Measurements from ENCODE around the genes PNP and HNRNPC.

GRCh38 chr14:20270707-20270990, 31.6 kb downstream of the OR11H4 start:
- PRO-cap = no peak

GRCh38 chr14:20316113-20316680, 10.4 kb upstream of the TTC5 start:
- PRO-cap = no peak

DNA sequence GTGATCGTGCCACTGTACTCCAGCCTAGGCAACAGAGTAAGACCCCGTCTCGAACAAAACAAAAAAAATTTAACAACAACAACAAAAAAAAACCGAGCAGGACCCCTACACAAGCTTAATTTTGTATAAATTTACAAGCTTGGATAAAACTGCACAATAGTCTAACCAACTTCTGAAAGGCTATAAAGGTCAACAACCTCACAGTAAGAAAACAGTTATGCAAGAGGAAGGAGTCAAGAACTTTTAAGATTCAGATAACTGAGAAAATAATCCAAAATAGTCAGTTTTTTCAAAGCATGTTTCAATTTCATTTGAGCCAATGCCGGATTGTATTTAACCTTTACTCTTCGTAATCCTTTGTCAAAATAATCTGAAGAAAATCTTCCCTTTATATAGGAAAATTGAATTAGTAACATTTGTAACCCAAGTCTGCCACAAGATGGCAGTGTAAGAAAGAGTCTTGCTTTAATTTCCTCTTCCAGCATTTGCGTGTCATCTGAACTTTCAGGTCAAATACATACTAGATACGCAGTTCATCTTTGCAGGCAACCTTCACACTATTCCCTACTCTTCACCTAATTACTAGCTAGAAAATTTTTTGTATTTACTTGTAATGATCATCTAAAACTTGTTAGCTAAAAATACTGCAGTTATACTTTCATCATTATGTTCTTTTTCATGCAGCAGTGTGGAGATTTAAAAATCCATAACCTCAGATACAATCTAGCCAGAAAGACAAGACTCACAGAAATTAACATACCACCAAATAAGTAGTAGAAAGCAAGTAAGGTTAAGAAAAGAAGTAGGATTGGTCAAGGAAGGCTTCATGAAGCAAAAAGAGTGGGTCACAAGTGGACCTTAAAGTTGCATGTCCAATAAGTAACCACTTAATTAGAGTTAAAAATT, 5.8 kb downstream of the CCNB1IP1 start:
- PRO-cap = no peak

DNA sequence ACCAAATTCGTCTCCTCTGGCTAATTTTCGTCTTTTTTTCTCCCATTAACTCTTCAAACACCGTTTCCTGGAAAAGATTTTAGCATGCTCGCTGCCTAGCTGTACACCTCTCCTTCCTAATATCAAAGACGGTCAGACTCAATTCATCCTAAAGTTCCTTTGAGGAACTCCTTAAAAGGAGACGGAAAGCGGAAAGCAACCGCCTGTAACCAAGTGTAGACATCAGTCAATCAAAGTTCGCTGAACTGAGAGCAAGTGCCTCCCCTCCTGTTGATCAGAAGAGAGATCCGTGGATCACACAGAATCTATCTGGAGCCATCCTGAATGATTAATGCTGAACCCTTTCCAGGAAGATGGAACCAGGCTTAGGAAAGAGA, 411 bp upstream of the TEP1 start:
- PRO-cap = bidirectional peak, plus-strand start at position 225 of the sequence, minus-strand start at position 124 of the sequence

GRCh38 chr14:20427181-20427536, 8.8 kb downstream of the KLHL33 start:
- PRO-cap = unidirectional peak, plus-strand start at chr14:20427366

DNA sequence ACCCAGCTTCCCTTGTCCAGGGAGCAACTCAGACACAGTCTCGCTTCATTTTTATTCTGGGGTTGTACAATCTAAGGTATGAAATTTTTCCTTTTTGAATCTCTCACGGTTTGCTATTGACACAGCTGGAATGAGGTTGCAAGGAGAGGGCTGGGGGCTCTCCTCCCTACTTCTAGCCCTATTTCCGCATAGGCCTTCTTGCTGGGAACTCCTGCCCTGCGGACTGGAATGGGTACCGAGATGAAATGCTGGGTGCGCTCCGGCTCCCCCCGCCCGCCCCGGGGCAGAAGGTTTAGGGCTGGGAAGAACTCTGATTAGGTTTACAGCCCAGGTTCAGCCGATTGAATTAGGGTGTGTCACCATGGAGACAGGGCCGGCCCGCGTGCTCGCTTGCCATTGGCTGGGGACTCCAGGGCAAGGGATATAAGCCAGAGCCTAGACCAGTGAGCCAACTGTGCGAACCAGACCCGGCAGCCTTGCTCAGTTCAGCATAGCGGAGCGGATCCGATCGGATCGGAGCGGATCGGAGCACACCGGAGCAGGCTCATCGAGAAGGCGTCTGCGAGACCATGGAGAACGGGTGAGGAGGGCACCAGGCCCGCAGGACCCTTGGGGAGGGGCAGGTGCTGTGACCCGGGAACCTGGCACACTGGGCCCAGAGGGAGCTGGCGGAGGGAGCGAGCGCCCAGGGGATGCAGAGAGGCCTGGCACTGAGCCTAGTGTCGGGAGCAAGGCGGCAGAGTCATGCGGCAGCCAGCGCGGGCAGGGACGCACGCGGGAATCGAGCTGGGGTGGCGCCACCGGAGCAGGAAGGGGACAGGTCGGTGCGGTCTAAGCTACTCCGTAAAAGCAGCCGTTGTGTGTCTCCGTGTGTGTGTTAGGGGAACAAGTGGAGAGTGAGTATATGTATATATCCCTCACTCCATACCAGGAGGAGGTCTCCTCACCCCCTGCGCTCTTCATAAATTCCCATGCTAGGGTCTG, at the start of gene PNP:
TSS of gene PNP (plus strand) at position 451 of the 984 bp plus-strand sequence.
- PRO-cap = bidirectional peak, plus-strand start at position 116 of the sequence, minus-strand start outside the sequence; bidirectional peak, plus-strand start at position 451 of the sequence, minus-strand start at position 246 of the sequence

- PRO-cap = no peak
Measured at GRCh38 chr14:20476573-20477755, 7.8 kb downstream of the PNP start.

DNA sequence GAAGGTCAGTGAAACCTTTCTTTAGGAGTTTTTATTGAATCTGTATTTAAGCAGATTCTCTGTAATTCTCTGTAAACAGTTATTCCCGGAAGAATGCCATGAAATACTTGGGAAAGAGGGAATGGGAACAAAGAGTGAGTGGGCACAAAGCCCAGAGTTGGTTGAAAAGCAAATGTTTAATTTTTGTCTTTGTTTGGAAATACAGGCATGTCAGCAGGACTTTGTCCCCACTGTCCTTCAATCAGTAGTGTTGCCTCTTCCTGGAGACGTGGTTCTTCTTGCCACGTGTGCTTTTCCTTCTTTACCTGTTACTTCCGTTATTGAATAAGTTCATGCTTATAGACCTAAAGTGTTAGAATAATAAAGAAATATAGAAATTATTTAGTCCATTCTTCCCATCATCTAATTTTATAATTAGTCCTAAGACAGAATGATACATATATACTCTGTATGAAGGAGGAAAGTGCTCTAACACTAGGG, 2.1 kb upstream of the ANG start:
- PRO-cap = no peak

- PRO-cap = no peak
Measured at GRCh38 chr14:20687338-20688073, 1.1 kb upstream of the ANG start.

GRCh38 chr14:20986580-20987341, 3.0 kb upstream of the METTL17 start:
- PRO-cap = no peak

DNA sequence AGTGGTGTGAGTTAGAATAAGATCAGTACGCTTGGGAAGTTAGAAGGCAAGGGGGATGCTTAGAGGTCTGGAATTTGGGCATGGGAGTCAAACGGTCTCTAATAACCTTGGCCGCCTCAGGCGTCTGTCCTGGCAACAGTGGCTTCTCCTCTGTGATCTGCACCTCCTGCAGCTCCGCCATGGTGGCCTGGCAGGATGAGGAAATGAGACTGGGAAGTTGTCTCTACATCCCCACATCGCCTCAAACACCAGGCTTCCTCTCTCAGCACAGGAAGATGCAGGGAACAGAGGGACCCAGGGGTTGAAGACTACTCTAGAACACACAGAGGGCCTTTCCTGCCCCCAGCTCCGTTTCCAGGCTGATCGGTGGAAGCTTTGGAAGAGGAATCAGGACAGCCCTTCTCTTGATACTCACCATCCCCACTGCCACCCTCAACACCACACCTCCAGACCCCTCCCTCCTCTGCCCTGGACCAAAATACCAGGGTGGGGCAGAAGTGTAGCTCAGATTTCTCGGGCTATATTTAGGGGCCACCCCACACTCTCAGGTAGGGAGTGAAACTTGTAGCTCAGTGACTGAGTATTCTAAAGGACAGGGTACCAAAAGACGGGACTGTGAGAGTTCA, 1.6 kb downstream of the NDRG2 start:
- PRO-cap = bidirectional peak, plus-strand start at position 362 of the sequence, minus-strand start at position 154 of the sequence

- PRO-cap = no peak
Measured at GRCh38 chr14:21043373-21043913, 1.3 kb downstream of the RNASE7 start.

DNA sequence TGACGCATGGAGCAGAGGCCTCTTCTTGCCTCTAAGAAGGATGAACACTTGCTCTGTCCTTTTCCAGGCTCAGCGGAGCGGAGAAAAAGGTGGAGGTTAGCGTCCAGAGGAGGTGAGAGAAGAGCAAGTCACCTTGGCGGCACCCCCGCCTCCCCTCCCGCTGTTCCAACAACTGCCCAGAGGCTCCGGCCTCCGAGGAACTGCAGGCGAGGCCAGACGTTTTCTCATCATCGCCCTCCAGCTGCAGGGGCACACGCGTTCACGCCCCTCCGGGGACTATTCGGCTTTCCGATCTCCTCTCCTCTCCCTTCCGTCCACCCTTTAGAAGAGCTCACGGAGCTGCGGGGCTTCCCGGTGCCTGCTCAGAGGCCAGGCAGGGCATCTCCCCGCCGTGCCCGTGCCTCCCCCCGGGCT, 1.3 kb upstream of the ARHGEF40 start:
- PRO-cap = bidirectional peak, plus-strand start at position 324 of the sequence, minus-strand start at position 323 of the sequence

DNA sequence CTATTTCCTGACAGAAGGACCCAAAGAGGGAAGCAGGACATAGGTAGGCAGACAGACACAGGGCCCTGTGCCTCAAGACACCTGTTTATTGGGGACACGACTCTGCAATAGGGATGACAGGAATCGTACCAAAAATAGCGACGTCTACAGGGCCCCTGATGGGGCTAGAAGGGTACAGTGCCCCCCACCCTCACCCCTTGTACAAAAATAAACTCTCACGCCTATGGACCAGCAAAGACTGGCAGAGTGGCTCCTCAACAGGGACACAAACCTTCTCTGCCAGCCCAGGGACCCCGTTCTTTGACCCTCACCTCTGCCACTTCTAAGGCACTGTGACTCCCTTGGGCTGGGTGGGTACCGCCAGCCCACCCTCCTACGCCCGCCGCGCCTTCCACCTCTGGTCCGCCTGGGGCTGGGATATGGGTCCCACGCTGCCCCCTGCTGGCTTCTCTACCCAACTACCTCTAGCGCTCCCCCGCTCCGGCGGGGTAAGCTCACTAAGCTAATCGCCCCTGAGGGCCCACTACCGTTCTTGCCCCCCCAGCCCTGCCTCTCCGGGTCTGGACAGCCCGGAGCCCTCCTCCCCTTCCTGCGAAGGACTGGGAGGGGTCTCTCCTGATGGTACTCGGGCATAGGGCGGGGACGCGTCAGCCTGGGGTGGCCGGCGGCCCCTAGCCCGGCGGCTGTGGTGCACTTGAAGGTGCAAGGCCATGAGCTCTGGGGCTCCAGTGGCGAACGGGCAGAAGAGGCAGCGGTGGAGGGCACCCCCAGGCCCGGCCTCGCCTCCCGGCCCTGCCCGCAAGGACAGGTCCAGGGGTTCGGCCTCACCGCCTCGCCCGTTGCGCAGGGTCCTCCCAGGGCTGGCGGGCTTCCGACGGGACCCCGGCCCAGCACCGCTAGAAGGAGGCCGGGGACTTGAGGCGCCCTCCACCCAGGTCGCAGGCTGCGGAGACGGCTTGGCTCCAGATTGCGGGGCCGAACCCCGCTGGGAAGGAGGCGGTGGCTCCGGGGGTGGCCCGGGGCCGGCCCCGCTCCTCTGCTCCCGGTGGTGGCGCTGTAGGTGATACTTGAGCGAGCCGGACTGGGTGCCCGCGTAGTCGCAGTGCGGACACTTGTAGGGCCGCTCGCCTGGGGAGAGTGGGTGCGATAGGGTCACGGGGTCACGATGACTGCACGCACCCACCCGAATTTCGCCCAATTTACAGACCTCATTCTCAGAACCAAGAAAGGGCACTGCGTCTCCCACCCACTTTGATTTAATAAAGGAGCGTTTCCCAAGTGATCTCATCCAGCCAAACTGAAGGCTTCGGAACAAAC, 8.0 kb downstream of the ZNF219 start:
- PRO-cap = no peak

DNA sequence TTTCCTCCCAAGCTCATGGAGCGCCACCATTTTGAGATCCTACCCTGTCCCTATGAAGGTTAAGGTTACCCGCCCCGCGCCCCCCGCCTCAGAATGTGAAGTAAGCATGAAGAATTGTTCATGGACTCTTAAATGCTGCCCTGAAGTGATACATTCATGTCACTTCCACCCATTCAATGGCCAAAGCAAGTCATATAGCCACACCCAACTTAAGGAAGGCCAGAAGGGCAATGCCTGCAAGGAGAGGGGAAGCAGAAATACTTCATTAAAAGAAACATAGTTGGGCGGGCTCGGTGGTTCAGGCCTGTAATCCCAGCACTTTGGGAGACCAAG, 4.3 kb downstream of the TMEM253 start:
- PRO-cap = no peak

- PRO-cap = no peak
Measured at GRCh38 chr14:21106059-21107384, 5.7 kb downstream of the TMEM253 start.

DNA sequence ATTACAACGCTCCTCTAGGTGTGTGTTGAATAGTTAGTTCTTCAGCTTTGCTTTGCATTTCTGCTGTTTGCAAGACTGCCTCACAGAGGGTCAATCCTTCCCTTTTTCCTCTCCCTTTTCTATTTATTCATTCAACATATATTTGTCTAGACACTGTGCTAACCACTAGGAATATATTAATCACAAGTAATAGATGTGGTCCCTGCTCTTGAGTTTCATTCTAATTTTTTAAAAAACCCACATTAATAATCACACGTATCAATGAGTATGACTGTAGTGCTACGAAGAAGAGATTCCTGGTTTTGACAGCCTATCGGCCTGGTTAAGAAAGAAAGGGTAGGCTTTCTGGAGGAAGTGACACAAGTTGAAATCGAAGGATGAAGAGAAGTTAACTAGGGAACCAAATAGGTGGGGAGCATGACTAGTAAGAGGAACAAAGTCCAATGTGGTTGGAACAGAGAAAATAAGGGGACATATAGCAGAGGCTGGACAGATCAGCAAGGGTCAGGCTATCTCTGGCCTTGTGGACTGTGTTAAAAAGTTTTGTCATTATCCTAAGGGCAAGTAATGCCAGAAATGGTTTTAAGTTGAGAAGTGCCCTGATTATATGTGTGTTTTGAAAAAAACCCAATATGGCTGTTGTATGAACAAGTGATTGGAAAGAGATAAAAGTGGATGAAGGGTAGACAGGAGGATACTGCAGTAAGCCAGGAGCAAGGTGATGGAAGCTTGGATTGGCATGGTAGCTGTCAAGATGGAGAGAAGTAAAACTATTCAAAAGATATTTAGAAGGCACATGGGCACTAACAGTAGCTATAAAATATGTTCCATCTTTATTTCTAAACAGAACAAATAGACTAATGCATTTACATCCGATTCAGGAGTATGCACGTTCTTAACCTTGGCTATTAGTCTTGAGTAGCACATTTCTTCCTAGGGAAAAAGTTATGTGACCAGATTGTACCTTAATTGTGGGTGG, 46.6 kb upstream of the OR5AU1 start:
- PRO-cap = no peak

- PRO-cap = no peak
Measured at GRCh38 chr14:21240899-21241428, 28.3 kb downstream of the HNRNPC start.

DNA sequence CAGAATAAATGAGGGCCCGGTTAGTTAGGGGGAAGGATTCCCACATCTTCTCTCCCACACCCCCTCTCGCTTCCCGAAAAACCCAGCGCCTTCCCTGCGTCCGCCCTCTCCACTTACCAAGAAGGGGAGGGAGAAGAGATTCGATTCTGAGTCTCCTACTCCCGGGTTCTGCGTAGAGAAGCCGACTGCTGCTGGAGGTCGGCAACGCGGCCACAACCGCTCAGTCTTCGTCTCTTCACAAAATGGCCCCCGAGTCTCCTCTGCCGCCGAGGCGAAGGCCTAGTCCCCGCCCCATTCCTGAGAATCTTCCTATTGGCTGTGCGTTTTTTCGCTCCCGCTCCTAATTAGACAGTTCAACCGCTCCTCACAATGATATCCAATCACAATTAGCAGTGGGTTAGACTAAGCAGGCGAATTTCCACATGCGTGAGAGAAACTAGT, at the start of gene HNRNPC:
TSS of gene HNRNPC (minus strand) at position 262 of the 441 bp plus-strand sequence.
- PRO-cap = unidirectional peak, minus-strand start at position 244 of the sequence

DNA sequence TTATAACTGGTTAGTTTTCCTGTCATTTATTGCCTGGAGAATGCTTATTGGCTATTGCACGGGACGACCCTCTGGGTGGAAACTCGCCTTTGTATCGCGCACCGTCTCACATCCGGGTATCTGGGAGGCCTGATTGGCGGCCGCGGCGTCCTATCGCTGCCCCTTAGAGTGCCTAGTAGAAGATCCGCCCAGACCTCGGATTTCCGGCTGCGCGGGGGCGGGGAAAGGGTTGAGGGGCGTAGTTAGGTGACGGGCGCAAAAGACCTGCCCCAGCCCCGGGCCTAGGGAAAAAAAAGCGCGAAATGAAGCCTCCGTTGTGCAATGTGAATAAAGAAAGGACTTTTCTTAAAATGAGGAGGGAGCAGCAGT, 364 bp upstream of the HNRNPC start:
- PRO-cap = unidirectional peak, plus-strand start at position 229 of the sequence

All from endothelial cell (in vitro differentiated cells).